SJSA1 (cell line): ENCODE measurements around a stretch of chr12.

GRCh38 chr12:89379517-89379855 is 27.2 kb upstream of the DUSP6 start:
- RAMPAGE, long total RNA, result no peak

DNA sequence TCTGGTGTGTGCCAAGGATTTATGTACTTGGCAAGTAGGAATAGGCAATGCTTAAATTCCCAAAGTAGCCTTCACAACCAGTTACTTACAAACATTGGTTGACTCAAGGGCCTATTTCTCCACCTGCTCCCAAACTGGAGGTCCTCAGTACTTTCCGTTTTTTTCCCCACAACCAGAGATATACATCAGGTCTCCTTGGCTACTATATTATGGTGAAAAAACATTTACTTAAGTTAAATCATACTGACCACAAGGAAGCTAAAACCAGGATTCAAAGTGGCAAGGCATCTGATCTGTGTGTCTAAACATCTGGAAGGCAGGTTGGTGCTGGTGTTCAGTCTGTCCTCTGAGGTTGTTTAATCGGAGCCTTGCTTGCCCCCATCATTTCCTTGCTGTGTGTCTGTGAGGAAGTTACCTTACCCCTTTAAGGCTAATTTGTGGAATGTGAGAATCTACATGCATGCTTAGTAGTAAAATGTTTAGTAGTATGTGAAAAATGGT is 75.7 kb downstream of the GALNT4 start:
- RAMPAGE, long total RNA, result no peak

GRCh38 chr12:89647589-89648090 is 61.0 kb downstream of the ATP2B1 start:
- RAMPAGE, long total RNA, result no peak

DNA sequence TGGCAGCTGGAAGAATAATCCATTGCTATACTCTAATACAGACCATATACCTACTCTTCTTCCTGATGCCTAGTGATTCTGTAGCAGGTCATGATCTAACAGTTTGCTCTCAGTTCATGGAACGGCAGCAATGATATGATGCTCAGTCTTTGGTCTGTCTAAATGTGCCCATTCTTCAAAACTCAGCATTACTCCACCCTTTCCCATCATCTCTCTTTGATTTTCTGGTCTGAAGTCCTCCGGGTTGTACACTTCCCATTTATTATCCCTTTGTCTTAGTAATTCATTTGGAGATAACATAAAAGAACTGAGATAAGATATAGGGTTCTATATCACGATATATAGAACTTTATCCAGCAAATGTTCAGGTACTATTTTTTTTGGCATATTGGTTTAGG is 7.6 kb downstream of the ATP2B1 start:
- RAMPAGE, long total RNA, result no peak

- RAMPAGE, long total RNA, result no peak
Observed at GRCh38 chr12:90108458-90108686, 399.7 kb upstream of the ATP2B1 start.

DNA sequence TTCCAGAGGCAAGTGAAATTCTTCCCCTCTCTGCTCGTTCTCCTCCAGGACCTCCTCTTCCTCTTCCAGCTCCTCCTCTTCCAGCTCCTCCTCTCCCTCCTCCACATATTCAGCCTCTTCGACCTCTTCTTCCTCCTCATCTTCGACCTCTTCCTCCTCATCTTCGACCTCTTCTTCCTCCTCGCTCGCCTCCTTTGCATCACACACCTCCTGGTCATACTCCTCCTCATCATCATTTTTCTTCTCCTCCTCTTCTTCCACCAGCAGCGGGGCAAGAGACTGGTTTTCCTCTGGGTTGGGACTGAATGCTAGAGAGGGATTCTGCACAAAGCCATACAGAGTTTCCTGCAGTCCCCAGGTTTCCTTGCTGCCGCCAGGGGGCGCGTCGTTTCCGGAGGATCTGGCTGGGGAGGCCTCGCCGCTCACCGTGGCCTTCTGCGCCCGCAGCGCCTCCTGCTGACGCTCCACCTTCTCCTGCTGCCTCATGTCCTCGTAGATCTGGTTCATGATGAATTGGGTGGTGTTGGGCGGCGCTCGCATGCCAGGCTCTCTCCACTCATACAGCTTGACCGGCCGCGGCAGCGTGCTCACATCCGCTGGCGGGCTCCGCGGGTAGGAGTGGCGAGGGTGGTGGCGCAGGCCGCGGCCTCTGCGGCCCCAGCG is 1.2 kb downstream of the CCER1 start:
- RAMPAGE, long total RNA, result no peak

- RAMPAGE, long total RNA, result no peak
Observed at GRCh38 chr12:91074075-91074592, 16.3 kb upstream of the KERA start.

GRCh38 chr12:91138284-91138910 is 27.1 kb upstream of the LUM start:
- RAMPAGE, long total RNA, result no peak

DNA sequence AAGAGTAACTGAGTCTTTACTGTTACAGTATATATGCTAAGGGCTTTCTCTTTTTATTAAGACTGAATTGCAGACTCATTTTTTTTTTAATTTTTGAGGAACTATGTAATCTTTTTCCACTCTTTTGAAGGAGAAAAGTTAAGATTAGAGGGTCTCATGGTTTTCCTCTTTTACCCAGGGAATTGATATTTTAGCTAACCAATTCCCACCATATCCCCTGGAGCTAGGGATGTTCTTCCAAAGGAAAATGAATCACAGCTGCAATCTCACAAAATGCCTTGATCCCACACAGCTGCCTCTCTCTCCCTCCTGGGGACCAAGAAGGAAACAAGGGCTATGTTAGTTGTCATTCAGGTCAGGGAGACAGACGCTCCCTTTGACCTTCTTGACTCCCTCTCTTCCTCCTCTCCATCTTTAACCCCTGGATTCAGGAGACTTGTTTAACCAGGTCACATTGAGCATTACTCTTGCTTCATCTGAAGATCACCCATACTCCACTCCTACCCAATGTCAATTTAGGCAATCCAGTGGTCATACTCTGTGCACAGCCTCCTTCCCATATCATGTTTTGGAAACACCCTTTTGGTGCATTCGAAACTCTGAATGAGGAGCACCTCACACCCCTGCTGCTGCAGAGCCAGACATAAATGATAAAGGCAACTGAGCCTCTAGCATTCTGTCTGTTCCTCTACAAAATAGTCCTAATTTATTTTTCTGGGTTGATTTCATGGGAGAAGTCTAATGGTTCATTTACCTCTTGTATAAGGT is 9.4 kb downstream of the DCN start:
- RAMPAGE, long total RNA, result no peak

- RAMPAGE, long total RNA, result no peak
Observed at GRCh38 chr12:91240330-91240844, 57.8 kb upstream of the DCN start.

- RAMPAGE, long total RNA, result no peak
Observed at GRCh38 chr12:91552046-91552513, 369.5 kb upstream of the DCN start.

DNA sequence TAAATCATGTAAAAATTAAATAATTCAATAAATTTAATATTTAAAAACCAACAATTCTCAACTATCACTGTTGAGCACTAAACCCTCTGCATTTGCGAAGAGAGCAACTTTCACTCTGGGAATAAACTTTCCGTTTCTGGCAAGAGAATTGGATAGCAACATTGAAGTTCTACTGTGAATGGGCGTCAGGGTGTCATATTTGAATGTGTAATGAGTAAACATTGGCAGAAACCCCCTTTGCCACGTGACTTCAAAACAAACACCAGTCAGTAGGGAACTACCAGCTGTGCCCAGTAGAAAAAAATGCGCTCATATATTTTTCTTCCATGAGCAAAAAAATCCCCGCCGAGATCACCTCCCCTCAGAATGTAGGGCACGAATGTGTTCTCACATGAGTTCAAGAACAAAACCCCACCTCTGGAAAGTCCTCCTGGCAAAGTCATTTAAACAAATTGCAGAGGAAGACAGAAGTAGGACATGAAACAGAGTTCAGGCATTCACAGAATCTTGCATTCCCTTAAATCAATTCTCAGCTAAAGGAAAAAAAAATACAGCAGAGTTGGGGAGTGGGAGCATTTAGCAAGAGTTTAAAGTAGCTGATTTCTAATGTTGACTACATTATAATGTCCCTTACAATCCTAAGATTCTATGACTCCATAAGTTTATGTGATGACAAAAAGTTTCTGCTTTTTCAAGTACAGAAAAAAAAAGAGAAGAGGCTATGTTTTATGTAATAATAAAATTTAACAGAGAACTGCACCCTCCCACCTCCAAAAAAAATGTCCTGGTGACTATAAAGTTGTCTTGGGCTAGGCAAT is 80.5 kb downstream of the BTG1 start:
- RAMPAGE, long total RNA, result no peak

DNA sequence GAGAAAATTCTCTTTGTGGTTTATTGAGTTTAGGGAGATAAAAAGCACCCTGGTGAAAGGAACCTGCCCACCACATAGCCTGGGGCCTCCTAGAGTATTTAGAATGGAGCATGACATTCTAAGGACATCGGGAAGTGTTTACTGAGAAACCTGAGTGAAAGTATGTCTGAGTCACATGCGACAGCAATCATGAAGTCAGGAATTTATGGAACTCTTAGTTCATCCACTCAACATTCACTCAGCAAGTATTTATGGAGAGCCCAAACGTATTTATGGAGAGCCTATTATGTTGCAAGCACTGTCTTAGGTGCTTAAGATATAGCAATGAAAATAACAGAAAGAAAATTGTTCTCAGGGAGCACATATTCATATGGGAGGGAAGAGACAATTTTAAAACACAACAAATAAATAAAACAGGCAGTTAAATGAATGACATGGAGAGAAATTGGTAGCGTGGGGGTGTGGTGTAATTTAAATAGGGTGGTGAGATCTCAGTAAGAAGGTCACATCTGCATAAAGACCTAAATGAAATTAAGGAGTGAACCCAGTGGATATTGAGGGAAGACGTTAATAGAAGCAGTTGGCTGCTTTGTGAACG is 65.0 kb downstream of the BTG1 start:
- RAMPAGE, long total RNA, result no peak

DNA sequence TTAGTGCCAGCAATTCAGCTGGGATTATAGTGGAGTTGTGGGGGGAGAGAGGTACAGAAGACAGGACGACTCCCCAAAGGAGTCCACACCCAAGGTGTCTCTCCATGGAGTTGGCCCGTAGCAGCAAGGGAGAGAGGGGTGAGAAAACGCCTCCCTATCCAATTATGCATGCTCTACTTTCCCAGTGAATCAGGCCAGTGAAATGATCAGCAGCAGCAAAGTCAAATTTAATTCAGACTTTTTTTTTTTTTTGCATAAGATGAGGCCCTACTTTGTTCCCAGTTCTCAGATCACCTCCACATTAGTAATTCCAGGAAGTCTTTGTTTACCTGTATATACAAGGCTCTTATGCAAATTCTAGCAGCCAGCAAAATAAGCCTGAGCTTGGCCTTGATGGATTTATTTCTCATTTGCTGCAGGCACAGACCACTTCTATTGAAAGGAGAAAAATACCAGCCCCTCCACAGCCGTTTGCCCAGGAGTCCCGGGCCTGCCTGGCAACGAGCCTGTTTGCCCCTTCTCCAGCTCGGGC is 38.4 kb downstream of the BTG1 start:
- RAMPAGE, long total RNA, result no peak

DNA sequence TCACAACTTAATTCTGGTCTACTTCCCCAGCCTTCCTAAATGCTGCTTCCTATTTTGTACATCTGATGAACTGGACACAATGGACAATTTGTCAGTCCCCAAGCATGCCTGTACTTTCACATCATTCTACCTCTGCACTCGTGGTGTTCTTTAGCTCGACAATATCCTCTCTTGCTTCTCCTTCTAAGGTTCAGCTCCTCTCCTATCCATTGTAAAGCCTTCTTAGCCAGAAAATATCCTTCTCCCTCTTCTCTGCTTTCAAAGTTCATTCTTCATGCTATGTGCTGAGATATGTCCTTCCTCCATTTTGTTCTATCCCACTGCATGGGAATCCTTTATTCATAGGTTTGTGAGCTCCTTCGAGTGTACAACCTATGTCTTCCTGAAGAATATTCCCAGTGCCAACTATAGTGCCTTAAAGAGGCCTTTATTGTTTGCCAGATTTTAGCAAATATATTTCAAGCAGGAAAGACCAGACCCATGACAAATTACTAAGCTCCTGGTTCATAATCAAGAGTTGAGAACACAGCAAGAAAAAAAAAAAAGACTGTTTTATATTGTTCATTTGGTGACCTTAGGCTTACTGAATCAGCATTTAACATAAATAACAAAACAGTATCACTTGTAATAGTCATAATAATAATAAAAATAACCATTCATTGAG is 33.5 kb downstream of the BTG1 start:
- RAMPAGE, long total RNA, result no peak

- RAMPAGE, long total RNA, result no peak
Observed at GRCh38 chr12:92121020-92121725, 24.5 kb downstream of the BTG1 start.

DNA sequence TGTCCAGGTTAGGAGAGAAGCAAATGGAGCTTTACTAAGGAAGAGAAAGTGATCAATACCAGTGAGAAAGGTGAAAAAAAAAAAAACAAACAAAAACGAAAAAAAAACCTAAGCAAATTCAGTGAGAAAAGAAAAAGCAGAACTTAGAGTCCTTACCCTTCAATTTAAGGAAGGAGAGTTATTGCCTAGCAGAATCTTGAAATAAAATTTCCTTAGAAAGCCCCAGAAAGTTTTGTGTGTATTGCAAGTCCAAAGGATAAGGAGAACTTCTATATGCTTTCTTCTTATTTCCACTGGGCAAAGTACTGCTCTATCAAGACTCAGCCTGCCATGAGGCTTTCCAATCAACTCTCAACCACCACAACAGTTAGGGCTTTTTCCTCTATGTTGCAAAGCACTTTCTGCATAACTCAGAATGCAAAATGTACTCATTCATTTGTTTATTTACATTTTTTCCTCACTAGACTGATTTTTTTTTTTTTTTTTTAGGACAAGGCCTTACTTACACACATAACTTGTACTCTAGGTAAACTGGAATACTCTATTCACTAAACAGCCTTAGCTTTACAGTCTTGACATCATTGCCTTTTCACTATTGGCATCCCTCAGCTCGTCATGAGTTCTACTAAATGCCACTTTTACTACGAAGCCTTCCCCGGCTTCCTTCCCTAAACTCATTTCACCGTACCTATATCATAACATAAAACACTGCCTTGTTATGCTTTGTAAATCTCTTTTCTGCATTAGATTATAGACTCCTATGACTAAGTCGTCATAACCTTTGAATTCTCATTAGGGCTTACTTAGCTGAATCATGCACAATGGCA is 21.3 kb downstream of the BTG1 start:
- RAMPAGE, long total RNA, result no peak

DNA sequence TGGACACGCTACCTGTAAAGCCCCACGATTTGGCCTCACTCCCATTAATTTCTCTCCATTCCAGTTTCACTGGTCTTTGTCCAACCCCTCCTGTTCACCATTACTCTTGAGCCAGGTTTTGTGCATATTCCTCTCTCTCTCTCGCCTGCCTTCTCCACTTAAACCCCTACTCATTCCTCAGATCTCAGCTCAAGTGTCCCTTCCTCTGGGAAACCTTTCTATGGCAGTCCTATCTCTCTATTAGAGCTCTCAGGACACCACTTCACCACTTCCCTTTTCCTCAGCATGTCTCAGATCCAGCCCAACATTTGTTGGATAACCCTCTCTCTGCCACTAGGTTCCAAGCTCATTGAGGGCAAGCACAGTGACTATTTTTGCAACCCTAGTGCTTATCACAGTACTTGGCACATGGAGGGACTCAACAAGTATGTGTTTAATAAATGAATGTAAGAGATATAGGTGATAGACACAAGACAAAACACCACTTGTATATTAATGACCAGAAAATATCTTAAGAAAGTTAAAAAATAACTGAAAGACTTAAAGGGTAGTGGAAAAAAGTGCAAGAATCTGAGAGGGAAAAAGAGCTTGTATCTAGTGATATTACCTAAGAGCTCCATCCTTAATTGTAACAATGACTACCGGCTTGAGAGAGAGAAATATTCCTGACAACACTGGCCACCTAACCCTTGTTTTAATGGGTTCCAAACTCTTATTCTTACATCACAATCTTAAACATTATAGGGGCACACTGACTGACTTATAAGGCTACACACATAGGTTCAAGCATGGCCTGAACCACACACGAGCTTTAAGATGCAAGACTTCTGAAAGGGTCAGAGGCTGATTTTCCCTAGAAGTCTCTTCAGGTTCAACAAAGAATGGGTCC is 9.0 kb downstream of the BTG1 start:
- RAMPAGE, long total RNA, result no peak

GRCh38 chr12:92218498-92218731 is 72.8 kb upstream of the BTG1 start:
- RAMPAGE, long total RNA, result no peak

GRCh38 chr12:92363163-92364397 is 217.9 kb upstream of the BTG1 start:
- RAMPAGE, long total RNA, result no peak